Mesenchymal stem cell of Wharton's jelly (primary cell): ENCODE measurements around the genes RHOT1, TMEM98 and SLFN14.

- CAGE, long polyA plus RNA = no peak
Observed at GRCh38 chr17:31564626-31565442, 173.4 kb downstream of the RAB11FIP4 start.

GRCh38 chr17:32141657-32141967 is 690 bp upstream of the RHOT1 start:
- CAGE, long polyA plus RNA = no peak

GRCh38 chr17:32142228-32142832 is at the start of gene RHOT1:
Gene RHOT1, plus strand, starts transcription at chr17:32142502.
- CAGE, long polyA plus RNA = no peak

DNA sequence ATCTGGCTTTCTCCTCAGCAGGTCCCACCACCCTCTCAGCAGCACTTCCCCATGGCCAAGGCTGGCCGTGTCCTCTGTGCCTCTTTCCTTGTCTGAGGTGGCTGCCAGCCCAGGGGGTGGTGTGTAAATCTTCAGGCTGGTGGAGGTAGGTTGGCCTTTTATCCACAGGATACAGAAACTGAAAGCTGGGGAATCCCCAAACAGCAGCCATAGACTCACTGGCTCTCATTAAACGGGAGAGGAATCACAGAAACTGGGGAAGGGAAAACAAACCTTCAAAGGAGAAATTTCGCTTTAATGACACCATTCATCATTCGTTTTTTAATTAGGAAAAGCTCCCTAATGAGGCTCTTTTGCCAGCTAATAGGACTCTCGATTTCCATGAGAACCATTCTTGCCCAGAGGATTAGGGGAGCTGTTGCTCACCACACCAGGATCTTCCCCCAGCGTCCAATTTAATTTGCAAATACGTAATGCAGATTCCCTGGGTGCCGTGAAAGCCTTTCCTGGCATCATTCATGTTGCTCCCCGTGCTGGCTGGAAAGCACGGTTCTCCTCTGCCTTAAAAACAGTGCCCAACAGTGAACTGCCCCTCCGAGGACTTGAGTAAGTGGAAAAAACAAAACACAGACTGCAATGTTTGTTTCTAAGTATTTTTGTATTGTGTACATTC is 17.9 kb downstream of the C17orf75 start:
- CAGE, long polyA plus RNA = no peak

- CAGE, long polyA plus RNA = no peak
Observed at GRCh38 chr17:32355378-32356165, 5.6 kb downstream of the ZNF207 start.

- CAGE, long polyA plus RNA = no peak
Observed at GRCh38 chr17:32414257-32414896, 29.9 kb upstream of the PSMD11 start.

DNA sequence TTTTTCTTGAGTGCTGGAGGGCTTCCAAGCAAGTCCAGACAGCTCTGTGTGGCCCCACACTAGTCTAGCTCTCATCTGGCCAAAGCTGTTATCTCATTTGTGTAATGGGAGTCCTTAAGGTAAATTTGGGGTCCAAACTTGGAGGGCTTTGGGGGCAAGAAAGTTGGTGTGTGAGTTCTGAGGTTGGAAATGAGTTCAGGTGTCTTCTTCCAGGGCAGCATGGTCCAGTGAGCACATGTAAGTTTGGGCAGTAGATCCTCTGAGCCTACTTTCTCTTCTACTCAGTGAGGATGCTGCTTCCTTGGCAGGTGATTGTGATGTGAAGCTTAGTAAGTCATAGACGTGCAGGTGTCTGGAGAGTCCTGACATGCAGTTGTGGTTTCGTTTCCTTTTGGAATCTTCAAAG is 4.4 kb upstream of the CDK5R1 start:
- CAGE, long polyA plus RNA = no peak

- CAGE, long polyA plus RNA = no peak
Observed at GRCh38 chr17:32487192-32487343, 275 bp downstream of the CDK5R1 start.

GRCh38 chr17:32553687-32554489 is 67.1 kb downstream of the CDK5R1 start:
- CAGE, long polyA plus RNA = no peak

GRCh38 chr17:32568584-32569196 is 81.9 kb downstream of the CDK5R1 start:
- CAGE, long polyA plus RNA = no peak

DNA sequence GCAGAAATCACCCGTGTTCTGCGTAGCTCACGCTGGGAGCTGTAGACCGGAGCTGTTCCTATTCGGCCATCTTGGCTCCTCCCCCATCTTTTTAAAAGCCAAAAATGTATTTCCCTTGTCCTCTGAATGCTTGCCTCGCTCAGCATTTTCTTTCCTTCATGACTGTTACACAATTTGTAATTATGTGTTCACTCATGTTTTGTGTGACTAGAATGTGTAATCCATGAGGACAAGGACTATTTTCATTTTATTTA is 192.8 kb downstream of the MYO1D start:
- CAGE, long polyA plus RNA = no peak

GRCh38 chr17:32795493-32795880 is 81.4 kb downstream of the MYO1D start:
- CAGE, long polyA plus RNA = no peak

DNA sequence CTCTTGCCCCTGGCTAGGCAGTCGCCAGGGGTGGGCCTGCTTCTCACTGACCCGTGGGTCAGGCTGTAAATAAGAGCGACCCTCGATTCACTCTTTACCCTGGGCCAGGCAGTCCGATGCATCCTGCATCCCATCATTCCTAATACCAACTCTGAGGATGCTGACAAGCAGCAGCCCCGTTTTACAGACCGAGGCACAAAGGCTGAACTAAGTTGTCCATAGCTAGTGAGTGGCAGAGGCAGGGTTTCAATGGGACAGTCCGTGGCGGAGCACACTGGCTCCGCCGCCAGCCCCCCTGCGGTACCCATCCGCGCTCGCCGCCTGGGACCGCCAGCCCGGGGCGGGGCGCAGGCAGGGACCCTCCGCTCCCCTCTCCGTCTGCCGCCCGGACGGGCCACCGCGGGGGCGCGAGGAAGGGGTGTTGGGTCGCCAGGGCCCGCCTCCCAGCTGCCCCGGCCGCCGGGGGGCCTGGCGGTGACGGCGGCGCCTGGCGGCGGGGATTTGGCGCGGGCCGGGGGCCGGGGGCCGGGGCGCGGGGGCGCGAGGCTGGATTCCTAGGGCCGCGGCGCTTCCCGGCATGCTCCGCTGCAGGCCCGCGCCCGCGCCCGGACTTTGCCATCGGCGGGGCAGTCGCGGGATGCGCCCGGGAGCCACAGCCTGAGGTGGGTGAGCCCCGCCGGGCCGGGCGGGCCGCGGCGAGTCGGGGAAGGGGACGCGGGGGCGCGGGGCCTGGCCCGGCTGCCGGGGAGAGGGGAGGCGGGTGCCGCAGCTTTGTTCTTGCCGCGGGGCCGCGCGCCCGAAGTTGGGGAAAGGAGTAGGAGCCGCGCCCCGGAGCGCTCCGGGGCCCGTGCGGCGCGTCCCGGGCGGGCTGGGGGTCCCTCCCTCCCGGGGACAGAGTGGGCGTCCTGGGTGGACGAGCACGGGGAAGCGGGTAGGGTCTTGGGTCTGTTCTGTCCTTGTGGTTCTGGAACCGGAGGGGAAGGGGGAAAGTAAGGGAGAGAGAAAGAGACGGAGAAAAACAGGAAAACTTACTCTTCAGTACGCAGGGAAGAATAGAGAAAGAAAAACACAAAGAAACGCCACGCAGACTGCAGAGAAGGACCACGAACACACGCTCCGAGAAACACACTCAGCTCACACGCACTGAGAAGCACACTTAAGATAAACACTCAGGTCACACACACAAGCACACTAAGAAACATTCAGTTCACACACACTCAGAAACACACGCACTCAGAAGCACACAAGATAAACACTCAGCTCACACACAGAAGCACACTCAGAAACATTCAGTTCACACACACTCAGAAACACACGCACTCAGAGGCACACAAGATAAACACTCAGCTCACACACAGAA is at the start of gene TMEM98:
Gene TMEM98 (plus strand): TSS at position 578 of the 1,360 bp plus-strand sequence.
- CAGE, long polyA plus RNA = start-site peak on the plus strand centred at position 614 of the sequence, 74 bp wide, 3,343 and 2,247 reads in 2 replicates

DNA sequence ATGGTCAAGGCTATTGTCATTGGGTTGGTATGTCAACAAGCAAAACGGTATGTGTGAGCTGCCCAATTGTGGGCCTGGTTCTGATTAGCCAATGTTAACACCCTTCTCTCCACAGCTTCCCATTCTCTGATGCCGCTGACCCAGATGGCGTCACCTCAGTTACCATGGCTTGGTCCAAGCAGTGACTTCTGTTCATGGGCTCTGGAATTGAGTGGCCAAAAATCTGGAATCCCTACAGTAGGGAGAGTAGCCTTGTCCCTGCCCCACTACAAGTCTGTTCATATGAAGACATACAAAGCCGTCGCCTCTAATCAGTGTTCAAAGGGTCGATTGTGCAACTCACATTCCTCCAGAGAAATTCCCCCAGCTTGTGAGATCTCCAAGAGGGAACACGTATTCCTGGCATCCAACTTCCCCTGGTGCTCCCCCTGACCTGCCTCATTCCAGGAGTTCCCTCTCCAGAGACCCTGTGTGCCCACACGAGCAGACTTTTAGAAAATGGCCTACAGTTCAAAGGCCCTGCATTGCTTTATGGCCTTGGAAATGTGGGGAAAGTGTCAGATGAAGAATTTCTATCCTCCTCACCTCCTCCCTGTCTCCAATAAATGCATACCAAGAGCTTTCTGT is 15.9 kb downstream of the TMEM98 start:
- CAGE, long polyA plus RNA = no peak

- CAGE, long polyA plus RNA = no peak
Observed at GRCh38 chr17:35038642-35038964, 24.9 kb downstream of the RFFL start.

DNA sequence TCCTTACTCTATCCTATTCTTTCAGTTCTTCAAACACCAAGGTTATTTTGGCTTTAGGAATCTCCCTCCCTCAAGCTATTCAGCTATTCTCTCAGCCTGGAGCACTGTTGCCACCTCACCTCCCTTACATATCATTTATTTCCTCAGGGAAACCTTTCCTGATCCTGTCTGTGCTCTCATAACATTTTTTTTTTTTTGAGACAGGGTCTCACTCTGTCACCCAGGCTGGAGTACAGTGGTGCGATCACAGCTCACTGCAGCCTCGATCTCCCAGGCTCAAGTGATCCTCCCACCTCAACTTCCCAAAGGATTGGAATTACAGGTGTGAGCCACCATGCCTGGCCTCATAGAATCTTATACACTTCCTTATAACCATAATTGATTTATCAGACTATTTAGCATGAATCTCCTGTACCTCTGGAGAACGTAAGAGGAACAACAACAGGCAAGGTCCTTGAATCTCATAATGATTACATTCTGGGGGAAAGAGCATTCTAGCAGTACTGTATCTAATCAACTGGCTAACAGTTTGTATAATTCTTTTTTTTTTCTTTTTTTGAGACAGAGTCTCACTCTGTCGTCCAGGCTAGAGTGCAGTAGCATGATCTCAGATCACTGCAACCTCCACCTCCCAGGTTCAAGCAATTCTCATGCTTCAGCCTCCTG is 18.7 kb downstream of the RFFL start:
- CAGE, long polyA plus RNA = no peak

DNA sequence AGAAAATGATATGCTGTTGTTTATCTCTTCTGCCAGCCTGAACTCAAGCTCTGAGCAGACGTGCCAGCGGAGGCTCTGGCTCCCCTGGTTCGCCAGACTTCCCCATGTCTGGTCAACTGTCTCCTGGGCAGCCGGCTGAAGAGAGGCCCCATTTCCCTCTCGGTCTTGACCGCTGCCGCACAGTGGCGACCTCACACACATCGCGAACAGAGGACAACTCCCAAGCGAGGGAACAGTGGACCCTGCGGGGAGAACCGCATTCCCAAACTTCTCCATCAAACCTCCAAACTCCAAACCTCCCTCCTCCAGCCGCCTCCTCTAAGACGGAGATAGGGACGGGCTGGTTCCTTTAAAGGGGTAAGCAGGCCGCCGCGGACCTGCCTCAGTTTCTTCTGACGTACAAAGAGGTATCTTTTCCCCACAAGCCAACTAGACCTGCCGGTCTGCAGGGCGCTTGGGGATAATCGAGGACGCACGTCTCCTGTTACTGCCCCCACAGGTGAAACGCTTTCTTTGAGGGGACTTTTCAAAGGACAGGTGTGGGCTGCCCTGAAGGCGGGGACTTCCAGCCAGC is 24.9 kb upstream of the RFFL start:
- CAGE, long polyA plus RNA = no peak

GRCh38 chr17:35243425-35244191 is 736 bp downstream of the SLFN5 start:
- CAGE, long polyA plus RNA = no peak

DNA sequence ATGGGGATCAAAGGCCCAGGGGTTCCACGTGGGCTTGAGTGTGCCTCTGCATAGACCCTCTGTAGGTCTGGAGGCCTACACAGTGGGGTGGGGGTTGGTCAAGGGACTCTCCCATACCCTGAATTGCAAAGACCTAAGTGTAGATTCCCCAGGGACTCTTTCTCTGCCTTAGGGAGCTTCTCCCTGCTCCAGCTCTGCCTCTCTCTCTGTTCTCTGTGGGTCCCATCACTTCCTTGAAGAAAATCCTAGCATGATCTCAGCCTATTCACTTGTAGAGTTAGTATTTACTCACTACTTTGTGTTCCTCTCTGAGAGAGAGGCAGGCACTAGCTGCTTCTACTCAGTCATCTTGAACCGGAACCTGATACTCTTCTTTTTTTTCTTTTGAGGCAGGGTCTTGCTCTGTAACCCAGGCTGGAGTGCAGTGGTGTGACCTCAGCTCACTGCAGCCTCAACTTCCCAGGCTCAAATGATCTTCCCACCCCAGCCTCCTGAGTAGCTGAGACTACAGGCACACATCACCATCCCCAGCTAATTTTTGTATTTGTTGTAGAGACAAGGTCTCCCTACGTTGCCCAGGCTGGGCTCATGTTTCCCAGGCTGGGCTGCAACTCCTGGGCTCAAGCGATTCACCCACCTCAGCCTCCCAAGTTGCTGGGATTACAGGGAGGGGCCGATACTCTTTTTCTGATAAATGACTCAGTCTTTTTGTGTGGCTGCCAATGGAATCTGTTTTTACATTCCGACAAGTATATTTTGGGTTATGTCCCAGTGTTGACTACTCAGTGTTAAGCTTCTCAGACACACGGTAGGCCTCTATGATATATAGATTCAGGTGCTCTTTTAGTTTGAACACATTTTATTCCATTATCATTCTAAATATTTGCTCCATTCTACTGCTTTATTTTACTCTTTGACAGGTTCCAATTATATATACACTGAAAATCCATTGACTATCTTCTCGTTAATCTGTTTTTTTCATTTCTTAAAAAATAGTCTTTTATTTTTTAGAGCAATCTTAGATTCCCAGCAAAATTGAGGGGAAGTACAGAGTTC is 58.3 kb downstream of the SLFN11 start:
- CAGE, long polyA plus RNA = no peak

DNA sequence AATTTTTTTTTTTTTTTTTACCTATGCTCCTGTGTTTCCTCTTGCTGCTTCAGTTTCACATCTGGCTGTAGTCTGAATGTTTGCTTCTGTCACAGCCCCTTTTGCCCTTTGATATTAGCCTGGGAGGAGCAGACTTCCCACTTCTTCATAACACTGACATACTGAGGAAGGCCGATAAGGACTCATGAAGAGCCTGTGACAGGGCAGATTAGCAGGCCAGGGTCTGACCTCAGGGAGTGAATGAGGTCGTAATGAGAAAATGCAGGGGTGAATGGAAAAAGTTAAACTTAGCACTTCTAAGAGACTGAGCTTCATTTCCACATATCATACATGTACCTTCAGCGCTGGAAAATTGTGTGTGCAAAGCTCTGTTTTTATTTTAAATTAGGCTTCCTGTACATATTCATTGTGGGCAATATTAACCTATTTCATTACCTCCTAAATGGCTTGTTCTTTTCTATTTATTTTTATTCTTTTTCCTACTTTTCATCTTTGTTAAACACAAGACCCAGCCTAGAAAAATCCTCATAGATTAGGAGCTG is at the start of gene SLFN14:
Gene SLFN14 (minus strand): TSS at position 74 of the 542 bp plus-strand sequence.
- CAGE, long polyA plus RNA = no peak